ENCODE measurements around a stretch of chr10.

GRCh38 chr10:74175558-74176095 is 24.6 kb downstream of the ADK start:
- PRO-cap, 3 experiments, result no peak in any of the 3 experiments
- RRBS, result no CpG with 5 or more reads among the region's 2 CpGs

DNA sequence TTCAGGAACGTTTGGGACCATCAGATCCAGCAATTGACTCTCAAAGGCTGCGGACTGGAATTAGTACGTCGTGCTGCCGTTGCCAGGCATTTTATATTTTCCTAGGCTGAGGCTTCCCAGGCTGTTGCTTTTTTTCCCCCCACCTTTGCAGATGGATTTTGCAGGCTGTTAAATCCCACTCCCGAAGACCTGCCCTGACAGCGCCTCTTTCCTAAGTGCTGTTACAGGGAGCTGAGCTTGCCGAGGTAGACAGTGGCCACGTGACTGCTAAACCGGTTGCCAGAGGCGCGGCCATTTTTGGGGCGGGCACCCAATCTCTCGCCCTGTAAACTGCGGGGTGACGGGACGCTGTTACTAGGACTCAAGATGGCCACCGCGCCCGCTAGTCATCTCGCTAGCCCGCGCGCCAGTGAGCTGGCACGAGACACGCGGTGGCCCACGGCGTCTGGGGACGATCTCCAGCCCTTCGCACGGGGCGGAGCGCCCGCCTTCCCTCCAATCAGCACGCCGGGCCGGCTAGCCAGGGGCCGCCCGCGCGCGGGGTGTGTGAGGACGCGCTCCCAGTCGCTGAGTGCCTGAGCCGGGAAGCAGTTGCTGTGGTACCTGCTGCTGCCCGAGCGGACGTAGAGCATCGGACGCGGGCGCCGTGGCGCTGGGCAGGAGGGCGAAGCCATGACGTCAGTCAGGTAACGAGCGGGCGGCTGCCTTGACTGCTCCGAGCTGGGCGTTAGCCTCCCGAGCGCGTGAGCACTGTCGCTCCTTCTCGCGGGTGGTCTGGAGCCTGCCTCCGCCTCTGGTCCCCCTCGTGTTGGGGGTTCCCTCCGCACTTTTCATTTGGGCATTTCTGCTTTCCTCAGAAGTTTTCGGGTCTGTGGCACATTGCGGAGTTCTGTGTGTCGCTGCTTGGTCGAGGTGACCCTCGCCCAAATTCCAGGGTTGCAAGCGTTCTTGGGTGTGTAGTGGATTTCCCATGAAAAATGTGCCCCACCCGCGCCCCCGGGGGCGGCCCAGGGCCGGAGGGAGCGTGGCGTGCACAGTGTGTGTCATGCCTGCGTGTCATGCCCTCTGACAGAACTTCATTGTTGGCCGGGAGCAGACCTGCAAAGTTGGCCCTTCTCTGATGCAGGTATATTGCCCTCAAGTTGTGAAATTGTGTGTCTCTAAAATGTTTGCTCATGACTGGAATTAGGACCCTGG is 25.6 kb downstream of the ADK start:
- PRO-cap, 3 experiments, result peak in 3 of 3 experiments; most common plus-strand start position 357 of the sequence (in 3); most common minus-strand start position 573 of the sequence (in 3)
- RRBS, result 4% methylated on average over 8 of the region's 87 CpGs

DNA sequence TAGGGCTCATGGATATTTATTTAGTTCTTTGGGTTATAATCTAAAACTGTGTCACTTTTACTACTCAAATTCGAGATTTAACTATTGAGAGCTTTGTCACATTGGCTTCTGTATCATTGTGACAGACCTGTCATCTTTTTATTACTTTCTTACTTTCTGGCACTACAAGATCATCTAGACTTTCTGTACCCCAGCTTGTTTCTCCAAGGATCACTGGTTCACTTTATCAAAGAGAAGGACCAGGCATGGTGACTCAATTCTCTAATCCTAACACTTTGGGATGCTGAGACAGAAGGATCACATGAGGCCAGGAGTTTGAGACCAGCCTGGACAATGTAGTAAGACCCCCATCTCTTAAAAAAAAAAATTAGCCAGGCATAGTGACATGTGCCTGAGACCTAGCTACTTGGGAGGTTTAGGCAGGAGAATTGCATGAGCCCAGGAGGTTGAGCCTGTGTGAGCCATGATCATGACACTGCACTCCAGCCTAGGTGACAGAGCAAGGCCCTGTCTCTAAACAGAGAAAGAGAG is 324.2 kb downstream of the ADK start:
- PRO-cap, 3 experiments, result no peak in any of the 3 experiments
- RRBS, result no CpG with 5 or more reads among the region's 1 CpG

DNA sequence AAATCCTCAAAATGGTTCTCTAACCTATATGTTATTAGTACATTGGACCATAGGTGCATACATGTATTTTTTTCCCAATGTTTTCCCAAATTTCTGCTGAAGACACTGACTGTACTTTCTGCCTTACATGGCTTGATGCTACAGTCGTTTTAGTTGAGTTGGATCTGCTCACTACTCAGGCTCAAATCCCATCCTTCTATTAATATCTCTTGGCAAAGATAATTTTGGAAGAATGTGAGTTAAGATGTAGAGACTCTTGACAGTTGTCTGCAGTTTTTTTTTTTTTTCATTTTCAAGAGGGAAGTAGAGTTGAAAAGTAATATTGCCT is 239.0 kb upstream of the KAT6B start:
- PRO-cap, 3 experiments, result no peak in any of the 3 experiments
- RRBS, result no CpG with 5 or more reads among the region's 1 CpG

GRCh38 chr10:74825772-74826128 is 650 bp upstream of the KAT6B start:
- PRO-cap, 3 experiments, result peak in 3 of 3 experiments; most common plus-strand start chr10:74825931 (in 3); most common minus-strand start chr10:74825828 (in 2)
- RRBS, result 2% methylated on average over 15 of the region's 39 CpGs

GRCh38 chr10:74977899-74978366 is 95.5 kb downstream of the DUSP29 start:
- PRO-cap, 3 experiments, result no peak in any of the 3 experiments
- RRBS, result no CpG with 5 or more reads among the region's 4 CpGs

GRCh38 chr10:75020341-75021065 is 52.9 kb downstream of the DUSP29 start:
- PRO-cap, 3 experiments, result no peak in any of the 3 experiments
- RRBS, result no CpG with 5 or more reads among the region's 13 CpGs

- PRO-cap, 3 experiments, result no peak in any of the 3 experiments
- RRBS, result no CpG with 5 or more reads among the region's 10 CpGs
Measured at GRCh38 chr10:75024707-75025354, 48.6 kb downstream of the DUSP29 start.

- PRO-cap, 3 experiments, result no peak in any of the 3 experiments
- RRBS, result no CpG with 5 or more reads among the region's 7 CpGs
Measured at GRCh38 chr10:75108956-75109430, 2.5 kb upstream of the SAMD8 start.

- PRO-cap, 3 experiments, result no peak in any of the 3 experiments
- RRBS, result no CpG with 5 or more reads among the region's 8 CpGs
Measured at GRCh38 chr10:75229148-75230272, 6.2 kb downstream of the COMTD1 start.

- PRO-cap, 3 experiments, result no peak in any of the 3 experiments
- RRBS, result no CpG with 5 or more reads among the region's 8 CpGs
Measured at GRCh38 chr10:75230273-75230996, 5.3 kb downstream of the COMTD1 start.

DNA sequence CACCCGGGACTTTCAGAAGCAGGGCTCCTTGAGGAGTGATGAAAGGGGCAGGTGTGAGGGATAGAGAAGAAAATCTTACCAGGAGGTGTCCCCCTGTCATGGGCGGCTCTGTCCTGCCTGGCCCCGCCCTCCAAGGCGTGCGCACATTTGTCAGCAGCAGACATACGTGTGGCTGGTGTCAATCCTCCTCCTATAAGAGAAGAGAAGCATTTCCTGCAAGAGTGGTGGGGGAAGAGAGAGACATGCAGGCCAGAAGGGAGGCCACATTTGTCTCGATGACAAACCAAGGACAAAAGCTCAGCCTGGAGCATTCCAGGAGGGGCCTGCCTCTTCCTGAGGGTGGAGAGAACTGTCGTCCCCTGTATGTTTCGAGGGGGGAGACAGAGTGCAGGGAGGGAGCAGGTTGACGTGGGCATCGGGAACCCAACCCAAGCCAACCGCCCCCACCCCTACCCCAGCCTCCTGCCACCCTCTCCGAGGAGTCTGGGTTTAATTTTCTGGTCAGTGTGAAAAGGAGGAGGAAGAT is 47.5 kb upstream of the COMTD1 start:
- PRO-cap, 3 experiments, result no peak in any of the 3 experiments
- RRBS, result no CpG with 5 or more reads among the region's 13 CpGs

GRCh38 chr10:75295880-75296917 is 60.4 kb upstream of the COMTD1 start:
- PRO-cap, 3 experiments, result no peak in any of the 3 experiments
- RRBS, result no CpG with 5 or more reads among the region's 13 CpGs

GRCh38 chr10:75498093-75498653 is 66.7 kb downstream of the LRMDA start:
- PRO-cap, 3 experiments, result no peak in any of the 3 experiments
- RRBS, result no CpG with 5 or more reads among the region's 11 CpGs

DNA sequence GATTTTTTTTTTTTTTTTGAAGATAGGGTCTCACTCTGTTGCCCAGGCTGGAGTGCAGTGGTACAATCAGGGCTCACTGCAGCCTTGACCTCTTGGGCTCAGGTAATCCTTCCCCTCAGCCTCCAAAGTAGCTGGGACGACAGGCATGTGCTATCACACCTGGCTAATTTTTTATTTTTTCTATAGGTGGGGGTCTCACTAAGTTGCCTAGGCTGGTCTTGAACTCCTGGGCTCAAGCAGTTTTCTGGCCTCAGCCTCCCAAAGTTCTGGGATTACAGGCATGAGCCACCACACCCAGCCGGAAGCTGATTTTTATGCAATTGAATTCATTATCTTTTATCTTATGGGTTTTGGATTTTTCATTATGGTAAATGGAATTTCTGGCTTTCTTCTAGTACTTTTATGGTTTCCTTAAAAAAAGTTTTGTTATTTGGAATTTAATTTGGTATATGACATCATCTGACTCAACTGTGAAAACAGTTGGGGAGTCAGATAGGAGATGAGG is 158.6 kb downstream of the LRMDA start:
- PRO-cap, 3 experiments, result no peak in any of the 3 experiments
- RRBS, result no CpG with 5 or more reads among the region's 2 CpGs

DNA sequence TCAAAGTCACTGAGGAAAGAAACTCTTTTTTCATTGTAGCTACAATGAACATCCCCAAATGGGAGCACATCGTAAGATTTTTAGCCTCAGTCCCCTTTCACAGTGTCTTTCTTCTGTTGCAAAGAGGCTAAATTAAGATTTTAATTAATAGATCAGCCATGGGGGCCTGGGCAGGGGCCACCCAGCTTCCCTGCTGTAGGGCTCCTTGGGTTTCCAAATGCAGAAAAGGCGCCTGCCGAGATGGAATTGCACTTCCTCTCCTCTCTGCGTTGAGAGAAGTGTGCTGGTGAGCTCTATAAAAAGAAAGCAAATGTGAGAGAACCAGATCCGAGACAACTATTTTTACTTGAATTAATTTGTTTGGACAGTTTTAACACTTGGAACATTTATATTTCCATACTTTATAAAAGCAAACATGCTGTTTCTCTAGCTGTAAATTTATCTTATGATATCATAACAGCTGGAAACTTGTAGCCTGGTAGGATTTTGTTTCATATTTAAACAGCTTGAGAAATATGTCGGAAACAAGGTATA is 998.3 kb downstream of the LRMDA start:
- PRO-cap, 3 experiments, result no peak in any of the 3 experiments
- RRBS, result no CpG with 5 or more reads among the region's 6 CpGs

GRCh38 chr10:76936855-76937325 is 700.7 kb downstream of the KCNMA1 start:
- PRO-cap, 3 experiments, result no peak in any of the 3 experiments
- RRBS, result no CpG with 5 or more reads among the region's 3 CpGs

GRCh38 chr10:77009636-77010211 is 627.9 kb downstream of the KCNMA1 start:
- PRO-cap, 3 experiments, result no peak in any of the 3 experiments
- RRBS, result no CpG with 5 or more reads among the region's 5 CpGs

DNA sequence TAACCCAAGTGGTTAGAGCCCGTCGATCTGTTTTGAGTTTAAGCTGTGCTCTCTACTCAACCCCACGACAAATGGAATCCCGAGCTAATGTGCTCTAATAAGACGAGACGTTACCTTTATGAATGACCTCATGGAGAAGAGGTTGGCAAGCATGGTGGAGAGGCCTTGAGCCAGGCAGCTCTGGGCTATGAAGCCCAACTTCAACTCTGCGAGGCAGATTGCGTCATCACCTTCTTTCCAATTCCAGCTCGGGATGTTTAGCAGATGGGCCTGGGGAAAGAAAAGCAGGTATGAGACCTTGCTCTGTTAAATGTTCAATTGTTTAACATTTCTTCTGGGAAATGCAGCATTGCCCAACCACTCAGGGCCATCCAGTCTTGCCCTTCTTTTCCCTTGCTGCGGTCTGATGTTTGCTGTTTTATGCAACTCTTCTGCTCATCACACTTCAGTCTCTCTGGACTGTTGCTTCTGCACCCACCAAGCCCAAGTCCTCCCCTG is 564.6 kb downstream of the KCNMA1 start:
- PRO-cap, 3 experiments, result peak in 1 of 3 experiments; most common minus-strand start position 72 of the sequence (in 1)
- RRBS, result no CpG with 5 or more reads among the region's 10 CpGs

GRCh38 chr10:77496660-77497245 is 140.9 kb downstream of the KCNMA1 start:
- PRO-cap, 3 experiments, result no peak in any of the 3 experiments
- RRBS, result no CpG with 5 or more reads among the region's 3 CpGs